Mammary epithelial cell (primary cell): ENCODE measurements around a stretch of chr1.

GRCh38 chr1:55288431-55288690 lies 73.2 kb upstream of the USP24 start:
- CAGE, long polyA plus RNA, result no peak
- RRBS, result no CpG with 5 or more reads among the region's 7 CpGs

DNA sequence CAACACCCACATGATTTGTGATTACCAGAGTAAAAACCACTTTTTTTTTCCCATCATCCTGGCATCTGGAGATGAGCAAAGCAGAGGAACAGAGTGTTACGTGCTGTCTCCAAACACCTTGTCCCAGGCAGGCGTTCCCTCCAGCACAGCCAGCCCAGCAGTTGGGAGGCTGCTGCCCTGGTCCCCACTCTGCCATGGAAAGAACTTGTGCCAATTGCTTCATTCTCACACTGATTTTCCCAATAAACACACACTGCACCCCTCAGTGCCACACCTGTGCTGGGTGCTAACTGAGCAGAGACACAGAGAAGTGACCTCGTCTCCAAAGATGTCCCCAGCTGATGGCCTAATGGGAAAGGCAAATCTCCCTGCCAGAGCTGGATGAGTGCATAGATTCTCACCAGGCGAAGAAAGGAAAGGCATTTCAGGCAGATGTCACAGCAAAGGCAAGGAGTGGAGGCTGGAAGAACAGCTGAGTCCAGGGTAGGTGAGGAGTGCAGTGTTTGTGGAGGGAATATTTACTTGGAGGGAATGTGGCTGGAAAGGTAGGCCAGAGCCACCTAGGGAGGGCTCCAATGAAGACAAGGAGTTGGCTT lies 360.9 kb upstream of the USP24 start:
- CAGE, long polyA plus RNA, result no peak
- RRBS, result no CpG with 5 or more reads among the region's 4 CpGs

- CAGE, long polyA plus RNA, result no peak
- RRBS, result no CpG with 5 or more reads among the region's 6 CpGs
Observed at GRCh38 chr1:55654699-55655131, 439.6 kb upstream of the USP24 start.

DNA sequence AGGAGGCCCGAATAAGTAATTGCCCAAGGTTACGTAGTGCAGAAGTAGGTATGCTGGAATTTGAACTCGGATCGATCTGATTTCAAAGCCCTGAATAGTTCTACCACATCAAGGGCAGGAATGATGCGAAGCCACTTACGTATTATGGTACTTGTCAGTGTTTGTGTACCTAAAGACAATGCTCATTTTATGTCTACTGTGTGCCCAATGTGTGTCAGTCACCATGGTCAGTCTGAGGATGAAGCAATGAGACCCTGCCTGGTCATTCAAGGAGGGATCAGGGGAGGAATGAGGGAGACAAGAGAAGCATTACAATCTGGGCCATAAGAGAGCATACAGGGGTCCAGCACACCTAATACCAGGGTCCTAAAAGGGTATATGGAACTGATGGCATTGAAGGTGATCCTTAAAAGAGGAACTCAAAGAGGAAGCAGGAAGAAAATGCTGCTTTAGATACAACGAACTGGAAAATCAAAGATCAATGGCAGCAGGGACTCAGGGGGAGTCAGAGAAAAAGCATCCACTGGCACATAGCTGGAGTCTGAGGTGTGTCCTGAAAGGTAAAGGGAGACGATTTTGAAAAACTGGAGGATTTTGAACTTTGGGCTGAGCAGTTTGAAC lies 389.1 kb downstream of the PLPP3 start:
- CAGE, long polyA plus RNA, result no peak
- RRBS, result no CpG with 5 or more reads among the region's 8 CpGs

GRCh38 chr1:56446314-56447439 lies 132.7 kb downstream of the PLPP3 start:
- CAGE, long polyA plus RNA, result no peak
- RRBS, result no CpG with 5 or more reads among the region's 9 CpGs

DNA sequence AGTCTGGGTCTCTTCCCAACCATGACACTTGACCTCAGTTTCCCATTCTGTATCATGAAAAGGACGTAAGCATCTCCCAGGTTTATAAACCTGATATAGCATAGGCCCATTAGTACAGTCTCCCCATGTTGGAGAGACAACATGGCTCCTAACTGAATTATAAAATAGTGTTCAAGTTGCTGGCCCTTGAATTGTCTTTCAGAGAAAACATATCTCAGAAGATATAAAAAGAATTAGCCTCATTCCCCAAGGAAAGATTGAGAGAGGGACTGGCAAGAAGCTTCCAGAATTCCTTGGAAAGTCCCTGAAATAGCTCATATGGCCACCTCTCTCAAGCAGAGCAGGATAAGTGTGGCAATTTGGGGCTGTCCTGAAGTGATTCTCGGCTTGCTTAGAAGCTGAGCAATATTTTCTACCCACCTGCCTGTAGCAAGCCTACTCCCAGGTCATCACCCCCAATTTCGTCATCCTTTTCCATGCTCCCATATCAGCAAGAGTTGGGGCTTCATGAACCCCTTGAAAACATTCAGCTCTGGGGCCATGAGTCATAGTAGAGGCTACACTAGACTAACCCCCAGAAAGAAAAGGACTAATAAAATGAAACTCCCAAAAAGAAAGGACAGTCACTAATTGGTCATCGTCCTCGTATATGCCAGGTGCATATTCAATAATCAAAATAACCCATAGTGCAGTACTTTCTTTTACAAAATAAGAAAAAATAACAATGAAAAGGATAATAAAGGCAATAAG lies 131.6 kb downstream of the PLPP3 start:
- CAGE, long polyA plus RNA, result no peak
- RRBS, result no CpG with 5 or more reads among the region's 5 CpGs

- CAGE, long polyA plus RNA, result no peak
- RRBS, result no CpG with 5 or more reads among the region's 10 CpGs
Observed at GRCh38 chr1:56457678-56458403, 121.5 kb downstream of the PLPP3 start.

GRCh38 chr1:56569527-56570117 lies 9.7 kb downstream of the PLPP3 start:
- CAGE, long polyA plus RNA, result no peak
- RRBS, result no CpG with 5 or more reads among the region's 2 CpGs

DNA sequence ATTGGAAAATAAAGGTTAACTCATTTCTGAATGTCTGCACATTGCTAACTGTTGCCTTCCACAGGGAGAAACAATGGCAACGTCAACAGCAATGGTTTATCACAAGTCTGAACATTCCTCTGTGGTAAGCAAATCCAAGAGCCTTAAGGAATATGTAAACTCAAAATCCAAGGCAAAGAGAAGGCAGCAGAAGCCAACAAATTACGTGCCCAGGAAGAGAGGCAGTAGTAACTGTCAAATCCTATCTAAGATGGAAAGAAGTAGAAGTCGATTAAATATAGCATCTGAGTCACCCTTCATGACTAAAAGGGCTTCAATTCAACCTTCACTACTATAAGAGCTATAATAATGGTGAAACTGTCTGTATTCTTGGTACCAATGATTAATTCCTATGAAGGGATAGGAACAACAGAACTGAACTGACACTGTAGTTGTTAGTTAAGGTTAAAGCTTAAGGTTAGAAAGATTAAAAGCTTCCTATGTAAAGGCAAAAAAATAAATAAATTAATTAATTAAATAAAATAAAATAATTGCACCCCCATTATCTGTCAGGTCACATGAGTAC lies 19.1 kb downstream of the FYB2 start:
- CAGE, long polyA plus RNA, result no peak
- RRBS, result no CpG with 5 or more reads among the region's 3 CpGs

DNA sequence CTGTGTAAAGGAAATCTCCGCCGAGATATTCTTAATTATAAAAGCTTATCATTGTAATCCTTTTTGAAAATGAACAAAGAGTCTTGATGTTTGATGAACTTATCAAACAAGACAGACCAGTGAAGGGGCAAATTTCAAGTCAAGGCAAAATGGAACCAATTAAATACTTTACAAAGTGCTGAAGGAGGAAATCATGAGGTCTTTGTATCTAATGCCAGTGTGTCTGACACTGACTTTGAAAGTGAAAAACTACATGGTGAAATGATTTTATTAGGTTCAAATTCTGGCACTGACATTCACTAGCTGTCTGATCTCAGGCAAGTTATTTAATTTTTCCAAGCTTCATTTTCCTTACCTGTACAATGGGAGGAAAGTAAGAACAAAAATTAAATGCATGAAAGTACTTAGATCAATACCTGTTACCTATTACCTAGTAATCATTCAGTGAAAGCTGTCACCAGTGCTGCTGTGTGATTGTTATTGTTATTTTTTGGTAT lies 1.4 kb downstream of the C8A start:
- CAGE, long polyA plus RNA, result no peak
- RRBS, result no CpG with 5 or more reads among the region's 2 CpGs

- CAGE, long polyA plus RNA, result no peak
- RRBS, result no CpG with 5 or more reads among the region's 3 CpGs
Observed at GRCh38 chr1:56910690-56911116, 55.1 kb downstream of the C8B start.

GRCh38 chr1:56915908-56916450 lies 49.8 kb downstream of the C8B start:
- CAGE, long polyA plus RNA, result no peak
- RRBS, result no CpG with 5 or more reads among the region's 4 CpGs

- CAGE, long polyA plus RNA, result no peak
- RRBS, result no CpG with 5 or more reads among the region's 11 CpGs
Observed at GRCh38 chr1:56967682-56968332, 2.0 kb upstream of the C8B start.

DNA sequence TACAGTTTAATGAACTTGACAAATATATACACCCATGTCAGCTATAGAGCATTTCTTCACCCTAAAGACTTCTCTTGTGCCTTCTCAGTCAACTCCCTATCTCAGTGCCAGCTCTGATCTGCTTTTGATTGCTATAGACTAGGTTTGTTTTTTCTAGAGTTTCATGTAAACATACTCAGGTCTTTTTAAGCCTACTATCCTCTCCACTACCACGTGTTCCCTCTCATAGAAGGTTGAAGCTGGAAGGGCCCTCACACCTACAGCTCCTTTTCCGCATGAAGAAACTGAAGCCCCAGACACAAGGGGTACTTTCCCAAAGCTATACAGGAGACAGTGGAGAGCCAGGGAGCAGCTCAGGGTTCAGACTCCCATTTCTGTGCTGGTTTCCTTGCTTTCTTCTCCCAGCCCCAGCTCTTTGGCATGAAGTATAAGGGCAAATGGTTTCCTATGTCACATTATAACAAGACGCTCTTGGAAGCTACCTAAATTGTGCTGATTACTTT lies 38.1 kb upstream of the C8B start:
- CAGE, long polyA plus RNA, result no peak
- RRBS, result no CpG with 5 or more reads among the region's 3 CpGs

- CAGE, long polyA plus RNA, result no peak
- RRBS, result no CpG with 5 or more reads among the region's 1 CpG
Observed at GRCh38 chr1:57674614-57675237, 250.9 kb upstream of the DAB1 start.

DNA sequence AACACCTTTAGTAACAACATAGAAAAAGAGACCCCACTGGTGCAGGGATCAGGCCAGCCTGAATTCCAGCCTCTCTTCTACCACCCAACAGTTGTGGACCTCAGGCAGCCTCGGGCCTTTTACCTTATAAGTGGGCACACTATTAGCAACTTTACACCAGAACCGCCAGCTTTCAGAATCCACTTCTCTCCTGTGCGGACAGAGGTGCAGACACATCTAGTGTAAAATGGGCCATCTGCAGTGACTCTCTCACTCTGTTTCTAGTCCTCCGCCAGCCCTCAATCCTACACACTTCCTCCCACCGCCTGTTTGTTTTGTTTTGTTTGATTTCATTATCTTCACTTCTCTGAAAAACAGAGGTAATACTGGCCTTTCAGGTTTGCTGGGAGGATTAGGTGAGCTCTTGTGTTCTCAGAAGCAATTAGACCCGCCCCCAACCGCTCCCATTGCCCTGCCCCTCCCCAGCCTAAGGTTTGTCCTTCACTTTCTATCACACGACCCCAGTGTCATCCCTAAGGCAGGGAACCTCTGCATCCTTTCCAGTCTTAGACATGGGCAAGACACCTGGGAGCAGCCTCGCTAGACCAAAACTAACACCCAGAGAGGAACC lies 43.1 kb upstream of the TACSTD2 start:
- CAGE, long polyA plus RNA, result no peak
- RRBS, result no CpG with 5 or more reads among the region's 9 CpGs

DNA sequence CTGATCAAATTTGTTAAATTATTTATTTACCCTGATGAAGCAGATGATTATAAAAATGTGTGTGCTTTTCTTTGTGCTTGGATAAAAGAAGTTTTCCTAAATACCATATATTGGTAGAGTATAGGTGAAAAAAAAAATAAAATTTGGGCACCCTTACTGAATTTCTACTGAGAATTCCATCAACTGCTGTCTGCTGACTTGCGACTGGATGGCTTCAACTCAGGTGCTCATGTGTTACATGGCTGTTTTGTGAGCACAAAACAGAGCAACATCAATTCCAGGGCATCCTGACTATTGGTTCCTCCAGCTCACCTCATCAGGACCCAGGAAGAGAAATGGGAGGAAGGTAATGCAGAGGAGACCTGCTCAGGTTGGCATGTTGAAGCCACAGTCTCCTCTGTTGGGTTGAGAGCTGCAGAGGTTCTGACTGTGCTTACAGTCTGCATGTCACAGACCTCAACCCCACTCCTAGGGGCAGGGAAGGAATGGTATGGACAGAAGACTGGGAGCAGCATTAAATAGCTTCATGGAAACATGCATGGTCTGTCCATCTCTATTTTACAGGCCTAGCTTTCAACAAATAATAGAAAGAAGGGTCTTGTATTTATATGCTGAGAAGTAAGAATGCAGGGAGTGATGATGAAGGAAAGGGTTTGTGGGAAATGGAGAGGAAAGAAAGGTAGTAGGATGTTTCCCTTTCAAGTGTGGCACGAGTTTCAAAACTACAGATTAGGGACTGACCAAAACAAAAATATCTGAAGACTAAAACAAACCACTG lies 43.9 kb downstream of the MYSM1 start:
- CAGE, long polyA plus RNA, result no peak
- RRBS, result no CpG with 5 or more reads among the region's 2 CpGs

DNA sequence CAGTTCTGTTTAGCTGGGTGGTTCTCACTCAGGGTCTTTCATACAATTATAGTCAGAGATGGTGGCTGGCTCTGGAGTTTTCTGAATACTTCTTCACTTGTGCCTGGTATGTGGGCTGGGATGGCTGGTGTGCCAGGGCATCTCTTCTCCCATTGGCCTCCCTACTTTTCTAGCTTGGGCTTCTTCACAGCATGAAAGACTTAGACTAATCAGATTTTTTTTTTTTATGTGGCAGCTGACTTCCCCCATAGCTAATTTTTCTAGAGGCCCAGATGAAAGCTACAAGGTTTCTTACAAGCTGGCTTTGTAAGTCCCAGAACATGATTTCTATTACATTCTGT lies 25.1 kb upstream of the MYSM1 start:
- CAGE, long polyA plus RNA, result no peak

GRCh38 chr1:58780458-58780894 lies 3.4 kb downstream of the JUN start:
- CAGE, long polyA plus RNA, result no peak

DNA sequence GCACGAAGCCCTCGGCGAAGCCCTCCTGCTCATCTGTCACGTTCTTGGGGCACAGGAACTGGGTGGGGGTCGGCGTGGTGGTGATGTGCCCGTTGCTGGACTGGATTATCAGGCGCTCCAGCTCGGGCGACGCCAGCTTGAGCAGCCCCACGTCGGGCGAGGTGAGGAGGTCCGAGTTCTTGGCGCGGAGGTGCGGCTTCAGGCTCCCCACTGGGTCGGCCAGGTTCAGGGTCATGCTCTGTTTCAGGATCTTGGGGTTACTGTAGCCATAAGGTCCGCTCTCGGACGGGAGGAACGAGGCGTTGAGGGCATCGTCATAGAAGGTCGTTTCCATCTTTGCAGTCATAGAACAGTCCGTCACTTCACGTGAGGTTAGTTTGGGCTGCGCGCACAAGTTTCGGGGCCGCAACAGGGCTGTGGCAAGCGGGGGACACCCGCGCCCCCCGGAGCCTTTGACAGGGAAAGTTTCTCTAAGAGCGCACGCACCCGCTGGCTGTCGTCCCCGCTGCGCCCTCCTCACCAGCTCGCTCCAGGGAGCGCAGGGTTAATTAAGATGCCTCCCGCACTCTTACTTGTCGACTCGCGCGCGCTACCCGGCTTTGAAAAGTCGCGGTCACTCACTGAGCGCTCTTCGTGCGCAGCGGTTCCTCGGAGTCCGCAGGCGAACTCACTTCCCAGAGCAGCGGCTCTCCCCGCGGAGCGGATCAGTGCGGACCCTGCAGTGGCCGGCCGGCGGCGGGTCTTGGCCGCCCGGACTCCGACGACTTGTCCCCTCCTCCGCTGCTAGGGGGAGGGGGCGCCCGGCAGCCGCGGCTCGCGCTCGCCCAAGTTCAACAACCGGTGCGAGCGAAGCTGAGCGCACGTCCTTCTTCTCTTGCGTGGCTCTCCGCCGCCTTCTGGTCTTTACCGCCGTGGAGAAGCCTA lies 860 bp downstream of the JUN start:
- CAGE, long polyA plus RNA, result no peak
- RRBS, result under 1% methylated on average over 12 of the region's 91 CpGs